T47D (cell line): ENCODE measurements around a stretch of chr17.

DNA sequence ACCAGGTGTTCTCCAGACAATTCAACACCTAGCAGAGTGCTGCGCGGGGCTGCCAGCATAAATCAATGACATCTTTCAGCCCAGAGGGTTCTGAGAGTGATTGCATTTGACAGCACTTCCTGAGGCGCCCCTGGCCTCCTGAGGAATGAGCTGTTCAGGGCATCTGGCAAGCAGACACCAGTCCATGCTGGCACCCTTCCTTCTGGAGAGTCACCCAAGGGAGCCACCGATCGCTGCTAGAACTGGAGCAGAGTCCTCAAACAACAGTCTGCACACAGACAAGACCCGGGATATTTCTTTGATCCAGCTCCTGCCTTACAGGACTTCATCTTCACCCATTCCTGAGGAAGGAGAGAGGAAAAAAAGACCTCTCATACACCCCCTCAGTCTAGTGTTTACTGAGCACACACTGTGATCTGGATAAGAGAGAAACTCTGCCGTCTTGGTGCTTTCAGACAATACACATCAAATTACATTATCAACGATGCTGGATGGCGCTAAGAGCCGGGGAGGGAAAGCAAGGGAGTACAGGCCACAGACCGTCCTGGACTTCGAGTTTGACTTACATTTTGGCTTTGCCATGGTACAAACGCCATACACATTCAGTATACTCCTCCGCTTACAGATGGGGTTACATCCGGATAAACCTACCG is 23.1 kb downstream of the NPTX1 start:
- RRBS: 89% methylated on average over 1 of the region's 16 CpGs

DNA sequence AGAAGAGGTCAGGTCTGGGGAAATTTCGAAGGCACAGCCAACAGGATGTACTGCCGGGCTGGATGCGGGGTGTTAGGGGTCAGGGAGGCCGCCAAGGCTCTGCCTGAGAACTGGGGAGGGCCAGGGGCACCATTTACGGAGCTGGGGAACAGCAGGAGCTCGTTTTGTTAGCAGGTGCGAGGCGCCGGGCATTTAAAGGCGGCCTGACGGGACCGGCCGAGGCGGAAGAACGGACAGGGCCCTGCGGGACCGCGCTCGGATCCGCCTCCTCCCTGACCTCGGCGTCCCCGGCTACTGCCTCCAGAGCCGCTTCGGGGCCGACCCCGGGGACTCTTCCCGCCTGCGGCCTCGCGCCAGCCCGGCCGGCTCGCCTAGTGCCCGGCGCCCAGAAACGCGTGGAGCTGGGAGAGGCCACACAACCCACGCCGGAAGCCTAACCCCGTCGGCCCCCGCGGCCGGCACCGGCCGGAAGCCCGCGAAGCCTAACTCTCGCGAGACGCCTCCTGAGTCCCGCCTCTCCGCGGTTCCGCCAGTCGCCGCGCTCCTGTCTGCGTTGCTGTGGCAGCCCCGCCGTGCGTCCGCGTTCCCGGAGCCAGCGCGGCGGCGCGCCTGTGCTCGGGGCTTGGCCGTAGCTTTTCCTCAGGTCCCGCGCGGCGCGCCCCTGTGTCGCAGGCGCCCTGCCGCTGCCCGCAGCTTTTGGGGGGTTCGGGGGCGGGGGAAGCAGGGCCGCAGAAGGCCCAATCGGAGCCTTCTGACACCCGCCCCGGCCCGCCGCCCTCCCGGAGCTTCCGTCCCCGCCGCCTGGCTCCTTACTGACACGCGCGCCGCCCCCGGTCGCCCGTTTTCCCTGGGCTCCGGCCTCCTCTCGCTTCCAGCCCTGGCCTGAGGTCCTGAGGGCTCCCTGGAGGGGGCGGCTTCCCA is 21.9 kb downstream of the NPTX1 start:
- RRBS: under 1% methylated on average over 39 of the region's 104 CpGs

DNA sequence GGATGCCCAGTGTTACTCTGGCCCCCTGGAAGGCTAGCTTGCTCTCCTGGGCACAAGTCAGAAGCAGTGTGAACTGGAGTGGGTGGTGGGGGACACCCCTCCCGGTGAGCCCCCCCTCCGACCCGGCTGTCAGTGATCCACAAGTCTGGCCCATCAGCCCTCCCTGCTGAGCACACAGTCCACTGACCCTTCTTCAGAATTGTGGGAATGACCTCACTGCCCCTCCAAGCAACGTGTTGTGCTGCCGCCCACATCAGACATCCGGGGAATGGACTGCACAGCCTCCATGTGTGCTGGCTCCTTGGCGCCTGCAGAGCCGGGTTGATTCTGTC is 20.0 kb downstream of the NPTX1 start:
- RRBS: 84% methylated on average over 3 of the region's 8 CpGs

DNA sequence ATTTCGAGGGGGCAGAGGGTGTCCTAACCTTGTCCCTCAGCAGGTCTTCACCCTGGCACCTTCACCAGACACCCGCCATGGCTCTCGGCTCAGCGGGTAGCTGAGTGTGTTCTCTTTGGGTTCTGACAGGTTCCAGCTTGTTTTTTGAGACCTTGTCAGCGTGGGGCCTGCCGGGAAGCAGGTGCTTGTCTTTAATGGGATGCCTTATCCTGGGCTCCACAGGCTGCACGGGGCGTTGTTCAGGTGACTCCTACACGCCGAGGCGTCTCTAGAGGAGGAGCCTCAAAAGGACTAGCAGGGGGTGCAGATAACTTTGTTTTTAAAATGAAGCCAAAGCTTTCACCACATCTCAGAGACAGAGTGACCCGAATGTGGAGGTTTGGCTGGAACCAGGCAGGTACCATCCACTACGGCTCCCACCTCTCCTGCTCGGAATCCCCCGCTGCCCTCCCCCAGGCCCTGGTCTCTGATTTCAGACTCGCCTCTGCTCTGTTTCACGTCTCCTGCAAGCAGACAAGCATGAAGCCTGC is 25.1 kb upstream of the NPTX1 start:
- RRBS: no CpG with 5 or more reads among the region's 17 CpGs

DNA sequence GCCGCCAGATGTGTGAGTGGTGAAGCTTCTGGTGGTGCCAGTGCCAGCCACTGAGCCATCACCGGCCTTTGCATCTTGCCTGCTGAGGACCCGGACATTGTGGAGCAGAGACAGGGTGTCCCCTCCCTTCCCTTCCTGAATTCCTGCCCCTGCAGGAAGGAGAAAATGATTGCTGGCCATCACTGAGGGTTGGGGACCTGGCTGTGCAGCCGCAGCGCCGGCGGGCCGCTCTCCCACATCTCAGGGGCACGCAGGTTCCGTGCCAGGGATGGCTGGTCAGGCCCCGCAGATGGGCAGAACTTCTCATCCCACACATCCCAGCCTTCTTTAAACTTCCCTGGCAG is 56.5 kb downstream of the RPTOR start:
- RRBS: no CpG with 5 or more reads among the region's 11 CpGs

GRCh38 chr17:80762154-80762656 is 217.6 kb downstream of the RPTOR start:
- RRBS: 97% methylated on average over 5 of the region's 12 CpGs

- RRBS: no CpG with 5 or more reads among the region's 13 CpGs
These were observed 218.1 kb upstream of the CHMP6 start for GRCh38 chr17:80773497-80773970.

DNA sequence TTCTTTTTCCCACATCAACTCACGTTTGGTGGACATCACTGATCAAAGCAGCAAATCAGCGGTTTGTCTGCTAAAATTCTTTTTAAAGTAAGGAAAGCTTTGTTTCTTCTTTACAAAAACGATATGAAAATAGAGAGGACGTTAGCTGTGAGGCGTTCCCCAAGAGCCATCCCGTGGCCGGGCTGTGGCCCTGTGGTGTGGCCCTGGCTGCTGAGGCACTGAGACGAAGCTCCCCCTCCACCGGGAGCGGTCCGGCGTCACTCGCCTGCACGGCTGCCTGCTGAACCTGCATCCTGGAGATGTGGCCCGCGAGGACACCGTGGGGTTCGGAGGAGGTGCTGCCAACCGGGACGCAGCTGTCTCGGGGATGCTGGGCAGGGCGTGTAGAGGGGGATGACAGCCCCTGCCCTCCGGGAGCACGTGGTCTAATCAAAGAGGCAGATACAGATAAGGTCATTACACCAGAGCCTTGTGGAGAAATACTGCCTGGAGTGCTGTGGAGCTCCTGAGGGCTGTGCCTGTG is 105.1 kb upstream of the CHMP6 start:
- RRBS: 93% methylated on average over 14 of the region's 24 CpGs

DNA sequence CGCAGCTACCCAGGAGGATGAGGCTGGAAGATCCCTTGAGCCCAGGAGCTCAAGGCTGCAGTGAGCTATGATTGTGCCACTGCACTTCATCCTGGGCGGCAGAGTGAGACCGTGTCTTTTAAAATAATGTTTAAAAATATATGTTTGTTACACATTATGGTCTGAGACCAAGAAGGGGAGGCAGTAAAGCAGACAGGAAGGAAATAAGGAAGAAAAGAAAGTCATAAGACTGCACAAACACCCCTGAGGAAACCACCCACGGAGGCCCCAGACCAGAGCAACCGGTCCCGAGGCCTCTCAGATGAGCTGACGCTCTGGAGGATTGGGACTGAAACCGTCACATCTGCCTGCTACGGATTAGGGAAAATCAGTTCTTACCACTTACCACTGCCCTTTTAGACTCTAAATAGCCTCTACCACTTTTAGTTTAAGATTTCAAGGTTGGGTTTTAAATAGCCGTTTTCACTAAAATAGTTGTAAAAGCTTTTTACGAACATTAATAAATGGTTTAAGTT is 79.9 kb upstream of the CHMP6 start:
- RRBS: no CpG with 5 or more reads among the region's 11 CpGs

GRCh38 chr17:81082715-81083710 is 48.1 kb downstream of the BAIAP2 start:
- RRBS: 87% methylated on average over 9 of the region's 37 CpGs

GRCh38 chr17:81120779-81121109 is 44.6 kb upstream of the PVALEF start:
- RRBS: 90% methylated on average over 5 of the region's 17 CpGs

GRCh38 chr17:81165599-81166063 is 324 bp downstream of the PVALEF start:
- RRBS: 3% methylated on average over 24 of the region's 42 CpGs

DNA sequence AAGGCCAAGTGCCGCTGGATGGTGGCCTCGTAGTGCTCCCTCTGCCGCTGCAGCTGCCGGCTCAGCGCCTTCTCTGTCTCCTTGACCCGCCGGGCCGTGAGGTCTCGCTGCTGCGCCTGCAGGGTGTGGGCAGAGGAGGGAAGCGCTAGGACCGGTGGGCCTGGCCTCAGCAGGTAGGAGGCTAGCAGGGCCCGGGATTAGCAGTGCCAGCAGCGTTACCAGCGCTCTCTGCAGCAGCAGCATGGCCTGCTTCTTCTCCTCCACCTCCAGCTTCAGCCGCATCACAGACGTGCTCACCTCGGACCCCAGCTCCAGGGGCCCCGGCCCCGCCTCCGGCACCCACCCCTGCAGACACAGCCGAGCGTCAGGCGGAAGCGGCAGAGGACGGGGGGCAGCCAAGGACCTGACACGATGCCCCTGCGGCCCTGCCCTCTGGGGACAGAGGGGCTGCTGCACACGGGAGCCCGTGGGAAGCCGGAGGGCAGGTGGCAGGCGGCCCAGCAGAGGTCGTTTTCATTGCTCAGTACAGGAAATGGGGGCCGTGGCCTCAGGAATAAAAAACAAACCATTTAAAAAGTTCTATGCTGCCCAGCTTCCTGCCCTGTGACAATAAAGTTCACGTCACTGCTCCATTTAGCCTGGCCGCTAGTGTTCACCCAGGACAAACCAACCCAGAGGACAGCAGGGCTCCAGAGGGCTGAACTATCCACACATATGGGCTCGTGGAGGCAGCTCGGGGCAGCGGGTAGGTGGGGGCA is 25.9 kb downstream of the CEP131 start:
- RRBS: 94% methylated on average over 10 of the region's 39 CpGs

- RRBS: no CpG with 5 or more reads among the region's 28 CpGs
These were observed 3.7 kb downstream of the TEPSIN start for GRCh38 chr17:81234897-81235898.

DNA sequence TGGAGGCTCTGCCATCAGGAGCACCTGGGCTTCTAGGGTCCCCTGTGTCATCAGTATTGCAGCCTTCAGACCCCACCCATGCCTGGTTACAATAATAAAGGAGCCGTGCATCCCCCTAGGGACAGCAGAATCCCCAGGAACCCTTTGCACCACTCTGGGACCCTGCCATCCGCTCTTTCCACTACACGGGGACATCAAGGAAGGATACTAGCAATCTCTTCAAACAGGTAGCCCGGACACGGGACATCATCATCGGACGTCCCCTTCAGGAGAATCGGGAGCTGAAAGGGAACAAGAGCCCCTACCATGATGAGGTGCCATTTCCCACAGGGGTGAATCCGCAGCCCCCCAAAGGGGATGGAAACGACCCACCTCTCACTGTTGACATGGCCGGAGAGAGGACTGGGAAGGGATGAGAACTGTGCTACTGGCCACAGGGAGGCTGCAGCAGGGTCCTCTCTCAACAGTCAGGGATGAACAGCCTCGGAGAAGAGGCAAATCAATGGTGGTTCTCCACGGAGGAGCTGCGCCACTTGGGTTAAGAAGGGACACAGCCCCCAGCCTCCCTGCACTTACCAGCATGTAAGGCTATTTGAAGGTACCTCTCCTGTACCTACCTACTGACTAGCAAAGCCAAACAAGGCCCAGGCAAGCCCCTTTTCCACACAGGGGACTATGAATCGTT is 1.5 kb downstream of the TEPSIN start:
- RRBS: no CpG with 5 or more reads among the region's 15 CpGs

DNA sequence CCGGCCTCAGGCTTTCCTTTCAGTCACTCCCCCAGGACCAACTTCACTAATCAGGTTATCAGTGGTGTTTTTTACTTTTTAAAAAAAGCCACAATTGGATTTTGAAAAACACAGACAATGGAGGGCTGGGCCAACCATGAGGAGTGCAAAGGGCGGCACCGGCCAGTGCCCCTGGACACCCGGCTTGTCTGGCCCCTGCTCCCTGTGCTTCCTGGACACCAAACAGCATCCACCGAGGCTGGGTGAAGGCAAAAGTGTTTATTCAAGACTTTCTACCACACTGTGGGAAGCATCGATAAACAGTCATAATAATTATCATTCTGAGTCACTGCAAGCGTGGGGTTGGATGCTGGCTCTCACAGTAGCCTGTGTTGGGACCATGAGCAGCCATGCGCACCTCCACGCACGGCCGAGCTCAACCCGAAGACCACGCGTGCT is 5.7 kb downstream of the NDUFAF8 start:
- RRBS: no CpG with 5 or more reads among the region's 14 CpGs

GRCh38 chr17:81258133-81258785 is 19.1 kb downstream of the NDUFAF8 start:
- RRBS: 97% methylated on average over 13 of the region's 28 CpGs

DNA sequence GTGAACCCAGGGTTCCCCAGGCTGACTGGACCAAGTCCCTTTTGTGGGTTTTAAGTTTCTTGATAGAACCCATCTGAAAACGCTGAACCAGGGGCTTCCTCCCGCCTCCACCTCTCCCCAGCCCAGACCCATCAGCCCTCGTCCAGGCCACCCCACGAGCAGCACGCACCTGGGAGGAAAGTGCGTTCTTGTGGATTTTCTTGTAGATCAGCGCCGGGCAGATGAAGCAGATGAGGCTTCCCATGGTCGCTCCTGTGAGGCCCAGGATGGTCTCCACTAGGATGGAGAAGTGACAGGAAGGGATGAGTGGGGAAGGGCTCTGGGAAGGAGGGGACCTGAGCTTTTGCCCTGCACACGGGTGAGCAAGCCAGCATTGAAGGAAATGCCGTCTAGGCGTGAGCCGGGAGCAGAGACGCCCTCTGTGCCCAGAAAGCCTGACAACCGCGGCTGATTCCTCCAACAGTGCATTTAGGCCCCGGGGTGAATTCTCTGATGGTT is 24.3 kb downstream of the SLC38A10 start:
- RRBS: no CpG with 5 or more reads among the region's 17 CpGs

GRCh38 chr17:81303920-81304397 is 8.9 kb upstream of the SLC38A10 start:
- RRBS: no CpG with 5 or more reads among the region's 16 CpGs

DNA sequence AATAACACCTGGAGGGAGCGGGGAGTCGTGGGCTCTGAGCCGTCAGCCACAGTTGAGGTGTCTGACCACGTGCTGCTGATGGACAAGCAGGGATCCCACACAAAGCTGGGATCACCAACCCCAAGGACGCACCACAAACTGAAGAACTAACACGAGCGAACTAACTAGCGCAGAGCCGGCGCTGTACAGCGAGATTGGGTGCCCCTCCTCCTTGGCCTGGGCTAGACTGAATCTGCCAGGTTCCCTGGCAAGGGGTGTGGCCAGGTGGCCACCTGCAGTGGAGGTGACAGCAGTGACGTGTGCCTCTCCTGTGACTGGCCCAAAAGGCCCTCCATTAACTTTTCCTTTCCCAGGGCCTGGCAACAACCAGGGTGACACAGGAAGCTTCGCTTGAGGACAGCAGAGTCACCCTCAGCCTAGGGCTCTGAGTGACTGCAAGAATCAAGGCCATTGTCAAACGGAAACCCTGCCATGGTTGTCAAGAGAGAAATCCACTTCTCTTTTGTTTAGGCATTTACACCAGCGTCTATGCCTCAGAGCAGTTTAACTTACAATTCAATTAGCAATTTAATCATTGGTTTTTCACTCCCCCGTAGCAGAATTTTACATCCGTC is 46.5 kb upstream of the BAHCC1 start:
- RRBS: no CpG with 5 or more reads among the region's 17 CpGs